NCI-H460 (cell line): ENCODE measurements around the gene CIITA.

DNA sequence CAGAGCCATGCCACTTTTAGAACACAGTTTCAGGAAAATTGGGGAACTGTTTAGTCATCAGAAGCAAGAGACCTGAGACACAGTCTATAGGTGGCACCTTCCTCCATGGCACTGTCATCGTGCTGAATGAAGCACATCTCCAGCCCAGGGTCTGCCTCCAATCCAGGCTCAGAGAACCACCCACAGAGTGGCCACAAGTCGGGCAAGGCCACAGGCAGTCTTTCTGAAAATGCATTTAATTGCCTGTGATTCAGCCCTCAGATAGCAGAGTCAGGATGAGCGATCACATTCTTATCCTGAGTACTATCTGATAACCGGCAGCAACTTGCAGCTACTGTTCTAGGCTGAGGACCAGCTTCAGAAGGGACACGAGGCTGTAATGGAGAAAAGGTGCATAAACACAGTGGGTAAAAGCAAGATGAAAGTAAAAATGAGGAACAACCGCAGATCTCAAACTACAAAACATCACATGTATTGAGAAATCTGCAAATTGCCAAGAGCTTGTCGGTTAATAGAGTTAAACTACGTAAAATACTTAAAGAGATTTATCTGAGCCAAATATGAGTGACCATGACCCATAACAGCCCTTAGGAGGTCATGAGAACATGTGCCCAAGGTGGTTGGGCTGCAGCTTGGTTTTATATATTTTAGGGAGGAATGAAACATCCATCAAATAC, 14.1 kb upstream of the HAPSTR1 start:
RAMPAGE:
- cytosol, long total RNA: no peak
- long total RNA: no peak
- nucleus, long total RNA: no peak

DNA sequence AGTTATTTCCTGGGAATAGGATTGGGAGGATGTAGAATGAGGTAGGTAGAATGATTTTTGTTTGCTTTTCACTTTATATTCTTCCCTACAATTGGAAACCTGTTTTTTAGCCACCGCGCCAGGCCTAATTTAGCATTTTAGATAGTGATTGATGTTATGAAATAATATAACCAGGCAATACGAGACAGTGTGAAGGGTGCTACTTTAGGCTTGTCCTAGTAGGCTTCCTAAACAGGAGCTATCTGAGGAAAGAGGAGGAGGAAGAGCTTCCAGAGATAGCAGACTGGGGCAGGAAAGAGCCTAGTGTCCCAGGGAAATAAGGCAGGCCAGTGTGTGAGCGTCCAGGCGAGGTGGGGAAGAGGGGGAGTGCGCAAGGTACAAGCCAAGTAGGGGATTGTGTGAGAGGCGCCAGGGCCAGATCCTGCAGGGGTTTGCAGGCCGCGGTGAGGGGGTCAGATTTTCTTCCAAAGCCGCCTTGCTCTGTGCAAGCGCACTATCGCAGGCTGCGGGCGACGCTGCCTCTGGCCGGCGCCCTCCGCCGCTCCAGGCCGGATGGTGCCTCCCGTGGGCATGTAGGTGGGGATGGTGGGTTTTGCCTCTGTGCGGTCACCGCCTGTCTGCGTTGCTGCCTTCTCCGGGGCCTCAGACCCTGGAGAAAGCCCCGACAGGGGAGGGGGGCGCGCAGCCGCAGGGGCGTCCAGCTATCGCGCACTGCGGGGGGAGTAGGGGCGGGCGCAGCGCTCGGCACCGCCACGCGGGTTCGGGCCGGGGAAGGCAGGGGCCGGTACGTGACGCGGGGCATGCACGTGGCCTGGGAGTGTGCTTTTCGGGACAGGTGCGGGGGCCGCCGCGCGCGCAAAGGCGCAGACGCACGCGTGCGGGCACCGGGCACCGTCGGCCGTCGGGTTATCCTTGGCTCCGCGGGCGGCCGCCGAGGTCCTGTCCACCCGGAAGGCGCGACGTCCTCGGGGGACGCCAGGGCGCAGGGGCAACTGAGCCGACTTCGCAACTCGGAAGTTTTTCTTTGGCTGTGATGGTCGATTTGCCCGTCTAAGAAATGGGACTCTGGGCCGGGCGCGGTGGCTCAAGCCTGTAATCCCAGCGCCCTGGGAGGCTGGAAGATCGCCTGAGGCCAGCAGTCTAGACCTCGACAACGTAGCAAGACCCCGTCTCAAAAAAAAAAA, 1.3 kb upstream of the HAPSTR1 start:
RAMPAGE:
- cytosol, long total RNA: no peak
- long total RNA: no peak
- nucleus, long total RNA: no peak

GRCh38 chr16:9111695-9113162, 20.8 kb downstream of the HAPSTR1 start:
RAMPAGE:
- cytosol, long total RNA: no peak
- long total RNA: no peak
- nucleus, long total RNA: no peak

DNA sequence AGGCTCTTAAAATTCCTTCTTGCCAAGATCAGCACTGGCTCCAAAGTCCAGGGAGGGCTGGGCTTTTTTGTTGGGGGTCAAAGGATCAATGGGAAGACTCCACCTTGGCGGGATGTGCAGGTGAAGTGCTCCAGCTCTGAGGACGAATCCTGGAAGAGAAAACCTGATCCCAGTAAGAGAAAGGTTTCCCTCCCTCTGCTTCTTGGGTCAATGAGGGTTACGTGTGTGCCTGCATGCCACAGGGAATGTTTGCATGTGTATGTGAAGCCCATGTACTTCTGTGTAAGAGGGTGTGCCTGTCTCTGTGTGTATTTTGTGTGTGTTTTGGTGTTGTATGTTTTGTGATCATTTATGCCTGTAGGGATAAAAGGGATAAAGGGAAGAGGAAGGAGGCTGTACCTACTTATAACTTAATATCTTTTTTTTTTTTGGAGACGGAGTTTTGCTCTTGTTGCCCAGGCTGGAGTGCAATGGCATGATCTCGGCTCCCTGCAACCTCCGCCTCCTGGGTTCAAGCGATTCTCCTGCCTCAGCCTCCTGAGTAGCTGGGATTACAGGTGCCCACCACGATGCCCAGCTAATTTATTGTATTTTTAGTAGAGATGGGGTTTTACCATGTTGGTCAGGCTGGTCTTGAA, 195.8 kb downstream of the HAPSTR1 start:
RAMPAGE:
- cytosol, long total RNA: no peak
- long total RNA: no peak
- nucleus, long total RNA: no peak

GRCh38 chr16:10517797-10518177, 62.6 kb downstream of the EMP2 start:
RAMPAGE:
- cytosol, long total RNA: no peak
- long total RNA: no peak
- nucleus, long total RNA: no peak

GRCh38 chr16:10520263-10520997, 60.0 kb downstream of the EMP2 start:
RAMPAGE:
- cytosol, long total RNA: no peak
- long total RNA: no peak
- nucleus, long total RNA: no peak

RAMPAGE:
- cytosol, long total RNA: no peak
- long total RNA: no peak
- nucleus, long total RNA: no peak
Measured at GRCh38 chr16:10556102-10556814, 24.1 kb downstream of the EMP2 start.

DNA sequence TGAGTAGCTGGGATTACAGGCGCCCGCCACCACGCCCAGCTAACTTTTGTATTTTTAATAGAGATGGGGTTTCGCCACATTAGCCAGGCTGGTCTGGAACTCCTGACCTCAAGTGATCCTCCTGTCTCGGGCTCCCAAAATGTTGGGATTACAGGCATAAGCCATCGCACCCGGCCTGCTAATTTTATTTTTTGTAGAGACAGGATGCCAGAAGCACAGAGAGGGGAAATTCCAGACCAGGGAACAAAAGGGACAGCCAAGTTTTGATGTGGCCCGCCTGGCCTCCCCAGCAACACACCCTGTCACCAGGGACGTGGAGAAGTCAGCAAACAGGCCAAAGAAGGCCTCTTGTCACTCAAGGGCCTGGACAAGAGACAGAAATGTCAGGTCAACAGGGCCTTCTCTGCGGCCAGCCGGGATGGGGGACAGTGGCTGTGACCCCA, 8.9 kb upstream of the TVP23A start:
RAMPAGE:
- cytosol, long total RNA: no peak
- long total RNA: no peak
- nucleus, long total RNA: no peak

GRCh38 chr16:10876693-10877523, at the start of gene CIITA:
TSS of gene CIITA (plus strand) at chr16:10877202.
RAMPAGE:
- cytosol, long total RNA: no peak
- long total RNA: no peak
- nucleus, long total RNA: no peak

DNA sequence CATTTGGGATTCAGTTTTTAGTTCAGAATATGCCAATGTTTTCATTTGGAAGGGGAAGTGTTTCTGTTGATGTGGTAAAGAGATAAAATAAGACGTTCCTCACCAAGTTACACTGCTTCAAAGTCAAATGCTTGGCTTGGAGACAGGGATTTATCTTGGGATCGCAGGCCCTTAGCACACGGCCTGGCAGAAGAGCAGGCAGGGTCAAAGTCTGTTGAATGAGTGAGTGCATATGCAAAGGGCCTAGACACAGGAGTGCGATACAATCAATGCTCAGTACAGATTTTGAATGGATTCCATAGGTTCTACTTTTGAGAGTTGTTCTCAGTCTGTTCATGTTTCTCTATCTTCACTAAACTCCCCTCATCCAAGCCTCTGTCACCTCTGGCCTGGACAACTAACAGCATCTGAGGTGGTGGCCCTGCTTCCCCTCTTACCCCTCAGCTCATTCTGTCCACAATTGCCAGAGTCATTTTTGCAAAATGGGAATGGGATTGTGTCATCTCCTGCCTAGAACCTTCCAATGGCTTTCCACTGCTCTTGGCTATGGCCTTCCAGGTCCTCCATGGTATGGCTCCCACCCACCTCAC, 3.3 kb downstream of the DEXI start:
RAMPAGE:
- cytosol, long total RNA: no peak
- long total RNA: no peak
- nucleus, long total RNA: no peak

DNA sequence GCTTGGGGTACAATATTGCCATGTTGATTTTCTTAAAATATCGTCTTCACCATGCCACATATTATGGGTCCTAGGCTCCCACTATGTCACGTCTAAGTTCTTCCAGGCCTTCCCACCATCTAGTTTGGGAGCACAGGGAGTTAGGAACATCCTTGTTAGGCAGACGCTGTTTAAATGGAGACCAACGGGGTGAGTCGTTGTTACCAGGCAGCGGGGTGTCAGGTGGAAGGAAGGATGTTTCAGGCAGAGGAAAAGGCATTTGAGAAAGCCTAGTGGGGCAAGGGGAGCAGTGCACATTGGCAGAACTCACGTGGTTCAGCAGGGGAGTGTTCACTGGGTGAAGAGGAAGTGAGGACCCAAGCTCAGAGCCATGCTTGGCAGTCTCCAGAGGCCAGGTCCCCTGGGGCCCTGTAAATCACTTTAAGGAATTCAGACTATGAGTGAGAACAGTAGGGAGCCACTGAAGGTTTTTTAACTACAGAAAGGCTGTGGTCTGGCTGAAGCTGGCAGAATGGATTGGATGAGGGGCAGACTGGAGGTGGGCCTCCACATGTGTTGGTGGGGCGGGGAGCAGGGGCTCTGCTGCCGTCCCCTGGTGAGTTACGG, 5.0 kb downstream of the CLEC16A start:
RAMPAGE:
- cytosol, long total RNA: no peak
- long total RNA: no peak
- nucleus, long total RNA: no peak

DNA sequence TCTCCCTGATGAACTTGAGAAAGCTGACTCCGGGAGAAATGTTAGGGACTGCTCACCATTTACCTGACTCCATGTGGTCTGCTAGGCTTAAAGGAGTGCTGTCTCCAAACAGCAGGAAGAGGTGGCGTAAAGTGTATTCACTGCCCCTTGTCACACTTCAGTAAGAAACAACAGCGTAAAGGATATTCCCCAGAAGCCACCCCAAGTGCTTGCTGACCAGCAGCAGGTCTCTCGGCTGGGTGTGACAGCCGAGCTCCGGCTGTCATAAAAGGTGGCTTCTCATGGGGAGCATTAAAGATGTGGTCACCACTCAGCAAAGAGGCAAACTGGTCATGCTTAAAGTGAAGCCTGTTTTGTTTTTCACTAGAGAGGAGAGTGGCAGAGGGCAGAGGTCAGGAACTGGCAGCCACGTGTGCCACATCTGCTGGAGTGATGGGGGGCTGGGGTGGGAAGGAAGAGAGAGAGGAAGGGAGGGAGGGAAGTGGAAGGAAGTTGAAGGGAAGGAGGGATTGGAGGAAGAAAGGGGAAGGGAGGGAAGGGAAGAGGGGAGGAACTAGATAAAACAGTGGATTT, 119.2 kb downstream of the CLEC16A start:
RAMPAGE:
- cytosol, long total RNA: no peak
- long total RNA: no peak
- nucleus, long total RNA: no peak

GRCh38 chr16:11093917-11094670, 149.7 kb downstream of the CLEC16A start:
RAMPAGE:
- cytosol, long total RNA: no peak
- long total RNA: no peak
- nucleus, long total RNA: no peak

RAMPAGE:
- cytosol, long total RNA: no peak
- long total RNA: no peak
- nucleus, long total RNA: no peak
Measured at GRCh38 chr16:11106788-11107239, 149.2 kb downstream of the SOCS1 start.

GRCh38 chr16:11128093-11129323, 127.5 kb downstream of the SOCS1 start:
RAMPAGE:
- cytosol, long total RNA: no peak
- long total RNA: no peak
- nucleus, long total RNA: no peak

GRCh38 chr16:11155276-11156097, 100.5 kb downstream of the SOCS1 start:
RAMPAGE:
- cytosol, long total RNA: no peak
- long total RNA: no peak
- nucleus, long total RNA: no peak

DNA sequence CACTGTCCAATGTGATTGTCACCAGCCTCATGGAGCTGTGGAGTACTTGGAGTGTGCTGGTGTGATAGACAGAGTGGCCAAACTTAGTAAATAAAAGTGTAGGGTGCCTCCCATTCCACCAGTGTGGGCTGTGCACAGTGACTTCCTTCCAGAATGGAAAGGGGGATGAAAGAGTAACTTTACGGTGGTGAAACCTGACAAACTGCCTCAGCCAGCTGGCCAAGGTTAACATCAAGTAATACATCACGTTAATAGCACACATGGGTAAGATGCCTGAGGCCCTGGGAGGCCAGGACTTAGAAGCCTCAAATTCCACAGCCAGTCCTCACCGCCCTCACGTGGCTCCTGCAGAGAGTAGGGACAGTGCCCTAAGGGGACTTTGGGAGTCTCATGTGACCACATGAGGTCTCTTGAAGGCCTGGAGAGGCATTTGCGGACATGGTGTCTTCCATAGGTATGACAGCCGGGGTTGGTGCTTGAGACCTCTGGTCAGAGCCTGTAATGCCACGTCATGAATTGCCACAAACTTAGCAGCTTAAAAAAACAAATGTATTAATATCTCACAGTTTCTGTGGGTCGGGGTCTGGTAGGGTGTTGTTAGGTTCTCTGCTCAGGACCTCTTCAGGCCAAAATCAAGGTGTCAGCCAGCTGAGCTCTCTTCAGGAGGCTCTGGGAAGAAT, 14.2 kb downstream of the RMI2 start:
RAMPAGE:
- cytosol, long total RNA: no peak
- long total RNA: no peak
- nucleus, long total RNA: no peak

DNA sequence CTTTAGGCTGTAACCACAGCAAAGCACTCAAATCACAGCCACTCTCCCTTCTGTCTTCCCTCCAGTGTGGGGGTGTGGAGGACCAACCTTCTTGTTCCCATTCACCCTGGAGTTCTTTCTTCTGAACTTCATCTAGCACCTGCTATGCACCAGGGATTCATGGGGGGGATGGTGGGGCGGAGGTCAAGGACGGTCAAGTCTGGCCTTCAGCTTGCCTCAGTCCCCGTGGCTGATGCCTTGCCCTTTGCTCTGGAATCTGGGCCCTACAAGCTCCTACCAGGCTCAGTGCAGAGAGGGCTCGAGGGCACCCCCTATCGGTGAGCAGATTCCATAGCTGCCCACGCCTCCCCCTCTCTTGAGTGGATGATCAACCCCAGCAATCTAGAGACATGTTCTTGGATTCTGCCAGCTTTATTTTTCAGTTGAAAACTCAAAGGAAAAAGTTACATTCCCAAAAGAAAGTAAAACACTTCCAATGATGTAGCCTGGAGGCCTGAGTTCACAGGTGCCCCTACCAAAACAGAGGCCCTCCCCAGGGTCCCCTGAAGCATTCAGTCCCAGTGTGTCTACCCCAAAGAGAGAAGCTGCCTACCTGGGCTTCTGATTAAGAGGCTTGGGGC, 26.5 kb downstream of the RMI2 start:
RAMPAGE:
- cytosol, long total RNA: no peak
- long total RNA: no peak
- nucleus, long total RNA: no peak

GRCh38 chr16:11484689-11485286, 42.3 kb downstream of the ENSG00000188897 start:
RAMPAGE:
- cytosol, long total RNA: no peak
- long total RNA: no peak
- nucleus, long total RNA: no peak

DNA sequence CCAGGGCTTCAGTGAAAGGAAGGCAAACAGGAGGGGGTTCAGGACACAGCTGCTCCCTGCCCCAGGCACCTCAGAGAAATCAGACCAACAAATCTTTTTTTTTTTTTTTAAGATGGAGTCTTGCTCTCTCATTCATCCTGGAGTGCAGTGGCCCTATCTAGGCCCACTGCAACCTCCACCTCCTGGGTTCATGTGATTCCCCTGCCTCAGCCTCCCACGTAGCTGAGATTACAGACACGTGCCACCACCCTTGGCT, 31.8 kb downstream of the ENSG00000188897 start:
RAMPAGE:
- cytosol, long total RNA: no peak
- long total RNA: no peak
- nucleus, long total RNA: no peak